WTC11 (cell line): ENCODE measurements around a stretch of chr11.

DNA sequence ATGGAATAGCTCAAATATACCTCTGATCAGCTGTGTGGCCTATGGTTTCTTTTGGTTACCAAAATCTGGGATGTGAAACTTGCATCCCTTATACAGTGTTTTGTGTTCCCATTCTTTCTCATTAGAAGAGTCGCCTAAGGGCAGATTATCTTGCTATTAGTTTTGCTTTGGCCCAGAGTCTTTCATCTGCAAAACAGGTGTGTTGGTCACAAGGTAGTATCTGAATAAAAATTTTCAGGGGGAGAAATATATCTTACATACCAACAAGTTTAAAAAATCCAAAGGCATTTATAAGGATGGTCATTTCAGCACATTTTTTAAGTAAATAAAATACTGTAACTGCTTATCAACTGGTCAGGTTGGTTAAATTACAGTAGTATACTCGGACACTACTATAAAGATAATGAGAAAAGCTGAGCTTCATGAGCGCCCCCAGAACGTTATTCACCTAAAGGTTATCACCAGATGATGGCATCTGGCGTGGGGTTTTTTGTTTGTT, 48.2 kb downstream of the GAB2 start:
- PRO-cap: no peak

- PRO-cap: no peak
Measured at GRCh38 chr11:78408553-78409266, 8.9 kb downstream of the GAB2 start.

DNA sequence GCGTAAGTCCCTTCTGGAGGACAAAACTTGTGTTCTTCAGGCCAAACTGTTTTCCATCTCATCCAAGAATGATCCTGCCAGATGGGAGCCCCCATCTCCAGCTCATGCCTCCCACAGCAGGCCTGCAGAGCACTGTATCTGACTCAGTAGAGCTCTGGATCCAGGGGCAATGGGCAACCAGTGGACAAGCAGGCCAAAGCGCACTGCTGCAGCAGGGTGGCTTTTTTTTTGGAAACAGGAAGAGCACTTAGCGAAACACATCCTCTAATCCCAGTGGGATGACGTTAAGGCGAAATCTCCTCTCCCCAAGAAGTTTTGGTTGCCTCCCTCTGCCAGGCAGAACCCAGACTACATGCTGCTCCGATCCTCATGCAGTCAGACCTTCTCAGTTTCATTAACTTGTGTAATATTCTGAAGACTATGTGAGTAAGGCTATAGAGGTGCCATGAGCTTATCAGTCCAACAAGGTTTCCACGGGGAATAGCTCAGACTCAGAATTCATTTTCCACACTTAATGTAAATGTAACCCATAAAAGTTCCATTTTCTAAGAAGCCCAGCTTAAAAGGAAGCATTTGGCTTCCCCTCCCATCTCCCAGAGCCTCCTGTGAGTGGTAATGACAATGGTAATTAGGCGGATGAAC, 81.3 kb upstream of the NARS2 start:
- PRO-cap: no peak

DNA sequence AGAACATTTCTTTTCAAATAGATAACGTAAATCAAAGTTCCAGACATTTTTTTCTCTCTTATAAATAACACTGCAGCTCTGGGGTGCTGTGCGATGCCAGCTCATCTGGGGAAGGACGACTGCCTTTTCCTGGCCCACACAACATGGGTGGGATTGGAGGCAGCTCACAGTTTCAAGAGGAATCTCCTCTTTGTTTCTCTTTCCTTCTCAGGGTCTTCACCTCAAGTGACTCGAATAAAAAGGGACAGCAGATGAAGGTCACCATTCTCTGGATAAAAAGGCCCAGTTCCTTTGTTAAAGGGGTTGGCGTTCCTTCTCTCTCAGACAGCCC, 235.6 kb upstream of the NARS2 start:
- PRO-cap: no peak

DNA sequence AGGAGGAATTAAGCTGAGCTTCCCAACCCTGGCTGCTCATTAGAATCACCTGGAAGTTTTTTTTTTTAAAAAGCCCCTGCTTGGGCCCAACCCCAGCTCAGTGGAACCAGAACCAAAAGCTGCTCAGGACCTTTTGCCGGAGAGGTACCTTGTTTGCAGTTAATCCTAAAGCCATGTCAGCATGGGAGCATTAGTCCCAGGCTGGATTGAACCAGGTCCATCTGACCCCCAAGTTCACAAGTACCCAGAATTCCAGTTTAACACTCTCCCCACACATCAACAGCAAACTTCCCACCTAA, 243.6 kb downstream of the TENM4 start:
- PRO-cap: no peak

- PRO-cap: no peak
Measured at GRCh38 chr11:79438527-79439181, 2.2 kb downstream of the TENM4 start.

DNA sequence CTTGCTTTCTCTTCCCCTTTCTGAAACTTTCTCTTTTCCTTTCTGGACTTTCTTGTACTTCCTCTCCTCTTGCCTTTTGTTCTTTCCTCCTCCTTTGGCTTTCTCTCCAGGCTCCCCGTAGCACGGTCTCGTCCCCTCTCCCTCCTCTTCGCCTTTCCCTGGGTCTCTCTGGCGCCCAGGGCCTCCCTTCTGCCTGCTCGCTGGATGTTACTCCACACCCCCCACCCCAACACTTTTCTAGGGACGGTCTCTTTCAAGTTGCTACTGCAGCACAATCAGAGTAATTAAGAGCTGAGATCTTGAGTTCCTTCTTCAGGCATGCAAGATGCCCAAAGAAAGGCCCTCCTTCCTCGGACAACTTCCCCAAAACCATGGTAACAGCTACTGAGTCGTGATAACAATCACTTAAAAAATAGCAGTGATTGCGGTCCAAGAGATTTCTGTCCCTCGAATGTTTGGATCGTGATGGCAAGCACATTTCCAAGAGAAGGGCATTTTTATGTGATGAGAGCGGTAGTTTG, 546 bp upstream of the TENM4 start:
- PRO-cap: no peak

GRCh38 chr11:81874562-81874985, 859.1 kb downstream of the FAM181B start:
- PRO-cap: no peak

GRCh38 chr11:82895724-82896082, 4.5 kb downstream of the PRCP start:
- PRO-cap: no peak

GRCh38 chr11:82955680-82956514, 54.4 kb downstream of the DDIAS start:
- PRO-cap: bidirectional peak, plus-strand start at chr11:82956292, minus-strand start at chr11:82956107

DNA sequence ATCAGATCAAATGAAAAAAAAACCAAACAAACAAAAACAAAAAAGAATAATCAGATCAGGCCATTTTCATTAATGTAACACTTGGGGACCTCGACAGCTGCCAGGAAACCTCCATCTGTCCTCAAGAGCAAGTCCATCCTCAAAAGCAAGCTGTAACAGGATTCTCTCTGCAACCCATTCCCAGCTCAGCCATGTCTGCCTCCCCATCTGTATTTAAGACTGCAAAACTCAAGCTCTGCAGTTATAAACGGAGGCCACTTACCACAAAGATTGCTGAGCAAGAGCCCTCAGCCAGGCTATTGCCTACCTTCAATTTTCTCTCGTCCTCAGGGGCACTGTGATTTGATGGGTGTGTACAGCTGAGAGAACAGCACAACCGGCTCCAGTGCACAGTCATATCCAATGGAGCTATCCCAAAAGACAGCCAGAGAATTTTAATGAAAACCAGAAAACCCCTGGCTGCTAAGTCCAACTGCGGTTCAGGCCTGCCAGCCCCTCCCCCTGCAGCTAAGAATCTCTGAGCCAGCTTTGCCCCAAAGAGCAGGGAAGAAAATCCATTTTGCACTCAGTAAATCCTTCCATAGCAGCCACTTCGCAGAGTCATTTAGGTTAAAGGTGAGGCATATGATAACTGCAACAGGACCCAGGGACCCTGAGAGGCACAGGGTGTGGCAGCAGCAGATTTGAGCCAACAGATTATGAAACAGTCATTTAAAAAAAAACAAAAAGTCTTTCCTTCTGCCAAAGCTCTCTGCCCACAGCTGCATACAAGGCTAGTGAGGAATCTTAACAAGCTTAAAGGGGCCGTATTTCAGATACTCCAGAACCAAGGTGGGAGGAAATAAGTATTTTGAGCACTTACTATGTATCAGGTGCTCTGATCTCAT, 37.6 kb downstream of the RAB30 start:
- PRO-cap: no peak

DNA sequence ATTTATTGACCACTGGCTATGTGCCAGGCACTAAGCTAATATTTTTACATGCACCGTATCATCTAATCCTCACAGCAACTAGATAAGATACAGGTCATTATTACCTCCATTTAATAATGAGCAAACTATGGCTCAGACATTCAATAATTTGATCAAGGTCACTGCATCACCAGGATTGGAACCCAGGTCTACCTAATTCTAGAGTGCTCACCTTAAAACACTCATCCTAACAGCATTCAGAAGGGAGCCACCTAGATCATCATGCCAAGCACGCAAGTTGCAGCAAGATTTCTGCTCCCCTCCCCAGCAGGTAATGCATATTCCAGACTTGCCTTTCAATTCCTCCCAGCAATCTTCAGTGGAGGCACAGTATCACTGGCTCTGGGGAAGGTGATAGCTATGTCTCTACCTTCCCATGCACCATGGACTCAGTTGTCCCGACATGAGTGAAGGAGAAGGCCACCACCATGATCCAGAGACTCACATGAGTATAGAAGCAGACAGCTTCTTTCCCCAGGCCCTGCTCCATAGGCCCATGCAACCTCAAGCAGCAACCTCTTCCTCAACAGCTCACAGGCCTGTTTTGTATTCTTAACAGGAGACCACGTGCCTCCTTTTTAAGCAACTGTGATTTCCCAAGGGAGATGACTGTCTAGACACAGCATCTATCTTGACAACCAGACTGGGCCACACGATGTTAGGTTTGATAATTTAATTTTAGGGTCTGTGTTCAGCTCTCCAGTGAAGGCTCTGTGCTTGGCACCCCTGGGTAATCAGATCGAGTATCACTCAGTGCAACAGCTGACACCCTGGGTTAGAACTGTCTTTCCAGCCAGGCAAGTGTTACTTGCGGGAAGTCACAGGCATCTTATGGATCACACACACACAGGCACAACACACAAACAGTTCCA, 36.4 kb downstream of the RAB30 start:
- PRO-cap: no peak

DNA sequence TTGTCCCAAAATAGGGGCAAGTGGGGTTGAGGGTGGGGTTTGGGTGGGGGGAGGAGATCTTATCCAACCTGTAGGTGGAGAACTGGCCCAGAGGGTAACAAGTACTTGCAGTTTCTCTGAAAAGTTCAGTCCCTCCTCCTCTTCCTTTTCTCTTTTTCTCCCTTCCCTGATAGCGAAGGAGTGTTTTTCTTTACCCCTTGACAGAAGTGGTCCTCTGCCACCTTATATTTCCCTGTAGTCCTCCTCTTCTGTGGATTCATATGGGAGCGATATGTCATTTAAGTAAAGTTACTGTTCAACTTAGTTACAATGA, 1.3 kb downstream of the PCF11 start:
- PRO-cap: no peak

DNA sequence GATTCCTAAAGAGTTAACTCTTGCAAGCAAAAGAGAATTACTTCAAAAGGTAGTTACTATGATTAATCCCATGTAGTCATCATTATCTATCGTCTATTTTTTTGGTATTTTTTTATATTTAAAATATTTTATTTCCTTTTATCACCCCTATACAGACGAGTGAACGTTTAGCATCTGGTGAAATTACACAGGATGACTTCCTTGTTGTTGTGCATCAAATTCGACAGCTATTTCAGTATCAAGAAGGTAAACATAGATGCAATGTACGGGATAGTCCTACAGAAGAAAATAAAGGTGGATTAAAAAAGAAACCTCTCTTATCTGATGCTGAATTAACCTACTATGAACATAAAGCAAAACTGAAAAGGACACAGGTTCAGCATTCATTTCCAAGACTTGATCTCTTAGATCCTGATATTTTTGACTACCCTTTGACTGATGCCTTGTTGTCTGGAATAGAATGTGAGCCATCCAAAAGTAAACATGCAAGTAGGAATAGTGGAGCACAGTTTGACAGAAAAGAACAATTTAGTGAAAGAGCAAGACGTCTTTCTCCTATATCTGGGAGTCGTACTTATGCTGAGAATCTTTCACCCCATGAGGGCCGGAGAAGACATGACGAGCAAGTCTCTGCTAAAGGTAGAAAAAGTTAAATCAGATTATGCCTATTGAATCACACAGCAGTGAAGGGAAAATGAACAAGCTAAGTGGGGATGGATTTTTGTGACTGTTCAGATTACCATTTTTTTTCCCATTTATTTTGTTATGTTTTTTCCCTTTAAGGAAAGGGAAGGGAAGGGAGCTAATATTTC, 10.5 kb downstream of the PCF11 start:
- PRO-cap: no peak

- PRO-cap: no peak
Measured at GRCh38 chr11:83181643-83182549, 11.6 kb upstream of the ANKRD42 start.

DNA sequence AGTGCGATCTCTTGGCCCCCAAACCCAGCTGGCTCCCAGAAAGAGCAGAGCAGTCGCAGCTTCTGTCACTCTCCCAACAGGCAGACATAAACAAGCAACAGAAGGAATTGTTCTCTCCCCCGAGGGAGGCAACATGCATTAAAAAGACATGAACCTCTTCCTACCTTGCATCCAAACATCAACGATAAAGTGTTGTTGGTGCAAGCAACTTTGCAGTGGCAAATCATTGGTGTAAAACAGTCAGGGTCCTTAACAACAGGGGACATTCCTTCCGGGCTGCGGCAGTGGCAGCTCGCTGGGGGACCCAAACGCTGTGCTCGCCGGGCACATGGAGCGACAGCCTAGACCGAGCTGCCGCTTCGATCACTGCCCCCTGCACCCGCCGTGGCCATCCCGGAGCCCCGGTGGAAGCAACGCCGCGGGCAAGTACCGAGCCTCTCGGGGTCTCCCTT, 907.0 kb downstream of the DLG2 start:
- PRO-cap: no peak

DNA sequence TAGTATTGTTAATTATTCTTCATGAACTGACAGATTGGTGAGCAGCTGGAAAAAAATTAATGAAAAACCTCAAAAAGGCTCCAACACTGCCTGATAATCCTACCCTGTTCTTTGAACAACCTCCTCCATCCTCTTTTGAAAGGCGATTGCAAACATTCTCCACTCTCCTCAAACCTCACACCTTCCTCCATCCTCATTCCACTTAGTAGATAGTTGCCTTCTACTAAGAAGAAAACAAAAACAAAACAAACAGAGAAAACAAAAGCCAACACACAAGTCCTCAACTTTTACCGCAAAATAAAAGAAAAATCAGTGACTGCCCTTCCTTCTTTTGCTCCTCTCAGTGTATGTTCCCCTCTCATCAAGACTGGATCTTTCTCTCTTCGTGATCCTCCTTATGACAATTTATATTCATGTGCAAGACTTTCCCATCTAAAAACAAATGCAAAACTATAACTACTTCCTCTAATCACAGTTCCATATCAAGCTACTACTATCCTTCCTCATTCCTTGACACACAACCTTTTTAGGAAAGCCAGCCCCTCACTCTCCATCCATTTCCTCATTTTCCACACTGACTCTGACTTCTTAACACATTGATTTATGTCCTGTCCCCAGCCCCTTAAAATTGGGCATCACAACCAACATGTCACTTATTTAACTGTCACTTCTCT, 696.6 kb downstream of the DLG2 start:
- PRO-cap: no peak

GRCh38 chr11:85626574-85626978, 568 bp downstream of the DLG2 start:
- PRO-cap: no peak

- PRO-cap: no peak
Measured at GRCh38 chr11:85643151-85643774, 4.5 kb upstream of the TMEM126A start.

- PRO-cap: no peak
Measured at GRCh38 chr11:85659295-85660132, 5.4 kb downstream of the CREBZF start.